LHCN-M2 (cell line): ENCODE data around the gene NTSR2.

- RAMPAGE, long total RNA = no peak
Observed at GRCh38 chr2:11387994-11388385, 43.6 kb upstream of the ROCK2 start.

- RAMPAGE, long total RNA = no peak
Observed at GRCh38 chr2:11495584-11496256, 29.8 kb upstream of the E2F6 start.

- RAMPAGE, long total RNA = no peak
Observed at GRCh38 chr2:11515444-11516078, 18.3 kb upstream of the GREB1 start.

GRCh38 chr2:11554308-11554789 lies 20.5 kb downstream of the GREB1 start:
- RAMPAGE, long total RNA = no peak

GRCh38 chr2:11618294-11619017 lies 51.5 kb downstream of the NTSR2 start:
- RAMPAGE, long total RNA = no peak

GRCh38 chr2:11669623-11670583 lies at the start of gene NTSR2:
TSS of gene NTSR2 (minus strand) at chr2:11670195.
- RAMPAGE, long total RNA = no peak

DNA sequence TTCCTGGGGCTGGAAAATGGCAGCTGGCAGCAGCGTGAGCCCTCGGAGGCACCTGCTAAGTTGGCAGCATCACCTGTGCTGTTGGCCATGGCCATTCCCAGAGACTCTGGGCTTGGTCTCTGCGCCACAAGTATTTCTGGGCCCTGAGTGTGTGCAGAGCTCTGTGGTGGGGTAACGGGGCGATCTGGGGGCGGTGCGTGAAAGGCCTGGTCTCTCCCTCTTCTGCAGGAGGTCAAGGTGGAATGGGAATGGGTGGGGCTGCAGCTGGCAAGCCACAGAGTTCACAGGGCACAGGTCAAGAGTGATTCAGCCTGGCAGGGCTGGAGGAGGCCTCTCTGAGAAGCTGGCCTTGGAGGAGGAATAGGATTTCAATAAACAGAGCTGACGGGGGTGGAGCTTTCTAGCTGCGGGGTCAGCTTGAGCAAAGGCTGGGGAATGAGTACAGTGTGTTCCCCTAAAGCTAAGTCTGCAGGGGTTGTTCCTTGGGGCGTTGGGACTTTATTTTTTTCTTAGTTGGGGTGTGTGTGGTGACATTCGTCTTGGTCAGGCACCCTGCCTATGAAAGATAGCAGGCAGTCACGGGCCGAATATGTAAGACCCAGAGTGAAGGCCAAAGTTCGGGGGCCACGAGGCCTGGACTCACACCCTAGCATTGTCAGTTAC lies 10.4 kb upstream of the NTSR2 start:
- RAMPAGE, long total RNA = no peak

GRCh38 chr2:11747688-11748397 lies 1.4 kb downstream of the LPIN1 start:
- RAMPAGE, long total RNA = no peak

DNA sequence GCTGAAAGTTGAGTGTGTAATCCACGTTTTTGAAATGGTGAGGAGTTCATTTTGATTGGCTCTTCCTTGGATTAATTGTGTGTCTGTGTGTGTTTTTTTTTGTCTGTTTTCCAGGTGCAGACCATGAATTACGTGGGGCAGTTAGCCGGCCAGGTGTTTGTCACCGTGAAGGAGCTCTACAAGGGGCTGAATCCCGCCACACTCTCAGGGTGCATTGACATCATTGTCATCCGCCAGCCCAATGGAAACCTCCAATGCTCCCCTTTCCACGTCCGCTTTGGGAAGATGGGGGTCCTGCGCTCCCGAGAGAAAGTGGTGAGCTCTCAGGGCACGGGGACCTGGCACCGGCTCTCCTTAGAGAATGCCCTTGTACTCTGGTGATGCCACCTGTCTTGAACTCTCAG lies 19.0 kb downstream of the LPIN1 start:
- RAMPAGE, long total RNA = no peak

DNA sequence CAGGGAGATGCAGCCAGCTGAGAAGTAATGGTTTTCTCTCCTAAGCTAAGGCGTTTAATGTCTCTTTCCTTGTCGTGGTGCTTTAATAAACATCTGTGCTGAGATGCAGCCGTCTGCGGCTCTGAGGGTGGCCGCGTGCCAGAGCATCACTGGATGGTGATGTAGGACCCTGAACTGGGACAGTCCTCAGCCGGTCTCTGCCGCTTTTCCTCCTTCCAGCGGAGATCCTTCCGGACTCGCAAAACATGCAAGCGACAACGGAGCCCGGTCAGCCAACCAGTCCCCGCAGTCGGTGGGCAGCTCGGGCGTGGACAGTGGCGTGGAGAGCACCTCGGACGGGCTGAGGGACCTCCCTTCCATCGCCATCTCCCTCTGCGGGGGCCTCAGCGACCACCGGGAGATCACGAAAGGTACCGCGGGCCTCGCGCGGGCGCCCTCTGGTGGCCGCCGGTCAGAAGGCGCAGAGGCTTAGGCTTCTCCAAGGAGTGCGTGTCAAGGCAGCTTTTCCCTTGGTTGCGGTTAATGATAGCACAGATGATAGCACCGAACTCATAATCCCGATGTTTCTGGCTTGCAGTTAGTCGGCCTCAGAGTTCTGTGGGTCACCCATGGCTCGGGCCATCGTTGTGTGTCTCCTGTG lies 38.4 kb downstream of the LPIN1 start:
- RAMPAGE, long total RNA = no peak

- RAMPAGE, long total RNA = no peak
Observed at GRCh38 chr2:11826235-11827380, 80.2 kb downstream of the LPIN1 start.

DNA sequence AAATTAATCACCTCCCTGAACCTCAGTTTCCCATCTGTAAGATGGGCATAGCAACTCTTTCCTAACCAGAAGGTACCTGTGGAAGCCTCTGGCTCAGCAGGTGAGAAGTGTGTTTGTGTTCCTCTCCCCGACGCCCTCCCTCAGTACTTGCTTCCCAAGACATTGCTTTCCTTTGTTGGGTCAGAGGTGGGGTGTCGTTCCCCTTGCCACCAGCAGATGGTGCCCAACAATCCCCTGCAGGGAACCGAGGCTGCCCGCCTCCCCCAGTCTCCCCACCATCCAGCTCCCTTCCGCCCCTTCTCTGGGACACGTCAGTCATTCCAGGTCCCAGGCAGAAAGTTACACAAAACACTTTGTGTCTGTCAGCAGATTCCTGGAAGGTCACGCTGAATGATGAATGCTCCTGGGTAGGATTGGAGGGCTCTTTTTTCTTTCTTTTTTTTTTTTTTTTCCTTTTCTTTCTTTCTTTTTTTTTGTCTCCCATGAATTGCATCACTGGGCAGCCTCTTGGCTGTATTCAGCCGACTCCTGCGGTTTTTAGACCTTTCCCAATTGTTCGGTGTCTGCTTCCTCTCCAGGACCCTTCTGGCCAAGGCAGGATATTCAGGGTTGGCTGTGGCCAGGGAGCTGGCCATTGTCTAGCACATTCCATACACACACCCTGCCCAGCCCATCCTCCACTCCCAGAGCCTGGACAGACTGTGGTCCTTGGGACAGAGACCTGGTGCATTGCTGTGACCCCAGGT lies 117.3 kb downstream of the LPIN1 start:
- RAMPAGE, long total RNA = no peak

DNA sequence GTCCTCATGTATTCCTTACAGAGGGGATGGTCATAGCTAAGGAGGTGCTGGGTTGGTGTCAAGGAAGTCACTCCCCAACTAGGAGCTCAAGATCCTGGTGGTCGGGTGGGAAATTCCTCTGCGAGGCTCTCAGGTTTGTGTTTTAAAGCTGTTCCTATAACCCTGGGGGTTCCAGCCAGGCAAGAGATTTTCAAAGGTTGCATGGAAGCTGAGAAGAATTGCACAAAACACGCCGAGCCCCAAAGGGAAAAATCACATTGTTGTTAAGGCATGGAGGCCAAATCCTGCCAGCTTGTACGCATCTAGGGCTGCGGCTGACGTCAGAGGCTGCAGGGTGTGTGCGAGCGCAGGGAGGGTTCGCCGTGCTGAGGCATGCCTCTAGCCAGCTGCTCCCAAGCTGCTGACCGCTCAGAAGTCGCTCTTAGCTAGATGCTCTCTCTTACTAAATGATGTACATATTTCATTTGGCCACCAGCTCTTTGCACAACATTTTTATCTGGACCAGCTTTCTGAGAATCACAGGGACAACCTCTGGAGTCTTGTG lies 191.7 kb downstream of the LPIN1 start:
- RAMPAGE, long total RNA = no peak

GRCh38 chr2:12127552-12128151 lies 381.2 kb downstream of the LPIN1 start:
- RAMPAGE, long total RNA = no peak

DNA sequence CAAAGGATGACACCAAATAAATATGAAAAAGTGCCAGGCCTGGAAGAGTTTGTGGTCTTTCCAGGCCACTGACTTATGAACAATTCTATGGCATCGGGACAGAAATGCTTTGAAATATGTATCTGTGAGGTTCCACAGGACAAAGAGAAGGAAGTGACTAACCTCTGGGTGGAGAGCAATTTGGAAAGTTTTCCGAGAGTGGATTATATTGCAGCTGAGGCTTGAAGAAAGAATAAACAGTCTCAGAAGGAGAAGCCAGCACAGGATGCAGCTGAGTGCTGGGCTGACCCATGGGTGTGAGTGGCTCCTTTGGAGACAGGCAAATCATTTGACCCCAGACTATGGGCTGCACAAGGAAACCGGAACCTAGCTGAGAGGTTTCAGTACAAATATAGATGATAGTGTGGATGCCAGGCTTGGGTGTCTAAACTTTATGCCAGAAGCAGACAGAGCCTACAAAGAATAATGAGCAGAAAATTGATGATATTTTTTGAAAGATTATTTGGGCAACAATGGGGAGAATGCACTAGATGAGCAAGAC lies 409.3 kb downstream of the LPIN1 start:
- RAMPAGE, long total RNA = no peak

DNA sequence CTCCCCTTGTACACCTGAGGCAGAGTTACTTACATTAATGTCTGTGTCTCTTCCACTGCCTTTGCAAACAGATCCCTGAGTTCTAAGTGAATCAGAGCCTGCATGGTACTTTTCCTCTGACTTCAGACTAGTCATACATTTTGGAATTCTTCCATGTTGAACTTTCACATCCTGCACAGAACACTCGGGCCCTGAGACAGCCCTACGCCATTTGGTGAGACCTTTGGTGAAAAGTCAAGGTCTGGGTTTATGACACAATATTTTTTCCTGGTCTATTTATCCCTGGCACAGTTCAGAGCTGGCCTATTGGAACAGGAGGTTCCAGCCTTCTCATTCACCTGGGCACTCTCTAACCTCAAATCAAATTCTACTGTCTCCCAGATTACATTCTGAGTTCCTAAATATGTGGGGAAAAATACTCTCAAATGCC lies 398.6 kb upstream of the TRIB2 start:
- RAMPAGE, long total RNA = no peak

DNA sequence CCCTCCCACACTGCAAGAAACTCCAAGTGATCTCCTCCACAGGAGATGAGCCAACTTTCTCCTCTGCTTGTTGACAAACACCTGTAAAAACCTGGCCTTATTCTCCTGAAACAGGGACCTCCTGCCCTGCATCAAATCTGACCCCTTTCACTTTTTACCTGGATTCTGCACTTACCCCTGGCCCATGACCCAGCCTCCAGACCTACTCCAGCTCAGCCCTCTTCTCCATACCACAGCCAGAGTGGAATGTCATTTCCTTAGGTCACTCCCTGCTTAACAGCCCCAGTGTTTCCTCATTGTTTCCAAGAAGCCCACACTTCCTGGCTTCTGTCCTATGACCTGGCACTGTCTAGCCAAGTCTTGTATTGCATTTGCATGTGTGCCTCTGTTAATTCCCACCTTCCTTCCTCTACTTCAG lies 51.5 kb upstream of the TRIB2 start:
- RAMPAGE, long total RNA = no peak

DNA sequence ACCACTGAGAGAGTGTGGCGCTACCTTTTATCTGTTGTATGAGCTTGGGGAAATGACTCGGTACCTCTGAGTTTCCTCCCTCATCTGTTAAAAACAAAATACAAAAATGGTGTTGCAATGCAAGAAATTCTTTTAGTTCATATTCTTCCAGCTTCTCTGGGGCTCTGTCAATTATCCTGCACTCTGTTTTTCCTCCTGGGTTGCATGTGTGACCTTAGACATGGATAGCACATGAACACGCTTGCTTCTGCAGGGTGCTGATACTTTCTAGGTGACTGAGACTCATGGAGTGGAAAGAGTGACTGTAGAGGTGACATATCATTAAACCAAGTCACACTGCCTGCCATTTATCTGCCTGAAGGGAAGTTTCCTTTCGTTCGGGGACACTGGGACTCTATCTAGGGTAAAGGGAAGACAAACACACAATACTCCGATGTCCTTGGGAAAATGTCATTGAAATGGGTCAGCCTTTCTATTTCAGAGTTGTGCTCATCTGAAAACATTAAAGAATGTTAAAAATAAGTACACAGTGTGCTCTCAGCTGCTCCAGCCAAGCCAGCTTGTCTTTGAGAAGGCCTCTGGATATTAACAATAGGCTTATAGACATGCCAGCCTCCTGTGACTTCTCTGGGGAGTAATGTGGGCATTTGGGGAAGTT lies 91.4 kb downstream of the TRIB2 start:
- RAMPAGE, long total RNA = no peak

DNA sequence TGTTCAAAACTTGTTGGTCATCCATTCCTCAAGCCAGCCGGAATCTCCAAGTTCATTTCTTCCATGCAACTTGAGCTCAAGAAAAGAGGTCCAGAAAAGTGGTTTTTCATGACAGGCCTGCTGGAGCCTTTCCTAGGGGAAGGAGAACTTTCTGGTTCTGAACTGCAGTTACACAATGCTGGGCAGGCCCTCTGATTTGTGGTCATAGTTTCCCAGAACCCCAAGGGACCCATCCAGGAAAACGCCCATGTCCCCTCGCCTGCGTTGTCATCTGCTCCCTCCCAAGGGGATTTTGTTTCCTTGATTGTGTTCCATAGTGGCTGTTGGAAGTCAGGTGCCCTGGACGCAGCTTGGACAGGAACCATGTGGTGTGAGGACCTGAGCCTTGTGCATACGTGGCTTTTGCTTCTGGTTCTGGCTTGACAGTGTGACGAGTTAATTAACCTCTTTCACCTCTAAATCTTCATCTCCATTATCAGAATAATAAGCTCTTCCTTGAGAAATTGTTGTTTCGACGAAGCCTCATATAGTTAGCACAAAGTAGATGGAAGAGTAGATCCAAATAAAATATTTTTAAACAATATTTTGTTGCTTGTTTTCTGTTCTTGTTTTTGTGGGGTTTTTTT lies 108.4 kb downstream of the TRIB2 start:
- RAMPAGE, long total RNA = no peak

- RAMPAGE, long total RNA = no peak
Observed at GRCh38 chr2:12834215-12834583, 117.5 kb downstream of the TRIB2 start.